A172 (cell line): ENCODE data around the gene ZNF678.

- RAMPAGE, long total RNA: no peak
Observed at GRCh38 chr1:226993931-226994650, 54.0 kb downstream of the COQ8A start.

GRCh38 chr1:227019075-227019909, 79.2 kb downstream of the COQ8A start:
- RAMPAGE, long total RNA: no peak

DNA sequence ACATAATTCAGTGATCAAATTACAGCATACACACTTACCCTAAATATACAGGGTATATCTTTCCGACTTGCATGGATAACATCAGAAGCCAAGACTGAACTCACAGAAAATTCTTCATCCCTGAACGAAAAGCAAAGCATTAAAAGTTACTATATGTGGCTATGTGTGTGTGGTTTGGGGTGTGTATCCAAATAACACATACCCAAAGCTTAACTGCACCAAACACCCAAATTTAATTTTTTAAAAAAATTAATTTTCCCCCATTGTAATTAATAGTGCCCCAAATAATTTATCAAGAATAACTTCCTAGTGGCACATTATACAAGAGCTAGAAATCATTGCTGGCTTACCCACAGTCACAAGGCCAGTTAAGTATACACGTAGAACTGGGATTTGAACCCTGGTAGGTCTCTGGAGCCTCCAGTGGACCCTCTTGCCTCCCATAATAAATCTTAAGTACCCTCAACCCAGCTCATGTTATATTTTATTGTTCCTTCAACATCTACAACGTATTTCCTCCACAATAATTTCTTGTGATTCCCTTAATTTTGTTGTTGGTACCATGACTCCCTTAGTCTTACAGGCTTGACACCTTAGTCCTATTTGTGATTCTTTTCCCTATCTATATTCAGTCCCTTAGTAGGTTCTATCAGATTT, 93.3 kb downstream of the COQ8A start:
- RAMPAGE, long total RNA: no peak

DNA sequence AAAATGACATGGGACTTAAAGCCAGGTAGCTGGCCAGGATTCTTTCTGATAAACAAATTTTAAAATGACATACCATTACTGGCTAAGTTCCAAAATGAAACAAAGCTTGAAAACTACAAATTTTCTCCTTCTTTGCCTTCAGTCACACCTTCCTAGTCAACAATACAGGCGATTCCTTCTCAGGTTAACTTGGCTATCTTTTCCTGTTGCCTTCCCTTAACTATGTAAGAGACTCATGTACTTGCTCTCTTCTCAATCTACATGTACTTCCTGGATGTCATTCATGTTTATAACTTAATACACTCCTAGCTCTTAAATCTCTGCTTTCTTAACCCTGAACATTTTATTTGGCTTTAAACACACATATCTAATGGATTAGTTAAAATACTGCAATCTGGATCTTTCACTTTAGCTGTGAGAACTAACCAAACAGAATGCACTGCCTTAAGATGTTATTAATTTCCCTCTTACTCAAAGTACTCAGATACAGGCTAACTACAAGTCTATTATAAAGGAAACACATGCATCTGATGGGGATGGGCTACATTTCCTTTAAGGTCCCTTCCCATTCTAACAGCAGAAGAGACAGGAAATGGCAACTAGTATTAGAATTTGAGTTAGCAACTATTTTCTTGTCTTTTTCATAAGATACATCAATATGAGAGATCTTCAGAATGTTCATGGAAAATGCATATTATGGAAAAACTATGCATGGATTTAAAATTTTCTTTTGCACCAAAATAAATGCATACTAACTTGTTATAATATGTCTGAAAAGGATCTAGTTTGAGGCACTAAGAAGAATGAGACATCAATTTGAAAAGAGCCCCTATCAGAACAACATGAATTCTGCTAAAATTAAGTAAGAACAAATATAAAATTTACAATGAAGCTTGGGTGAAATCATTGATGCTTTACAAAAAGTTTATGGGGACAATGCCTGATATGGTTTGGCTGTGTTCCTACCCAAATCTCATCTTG, 97.3 kb downstream of the COQ8A start:
- RAMPAGE, long total RNA: no peak

GRCh38 chr1:227320504-227320928, 2.2 kb upstream of the CDC42BPA start:
- RAMPAGE, long total RNA: no peak

DNA sequence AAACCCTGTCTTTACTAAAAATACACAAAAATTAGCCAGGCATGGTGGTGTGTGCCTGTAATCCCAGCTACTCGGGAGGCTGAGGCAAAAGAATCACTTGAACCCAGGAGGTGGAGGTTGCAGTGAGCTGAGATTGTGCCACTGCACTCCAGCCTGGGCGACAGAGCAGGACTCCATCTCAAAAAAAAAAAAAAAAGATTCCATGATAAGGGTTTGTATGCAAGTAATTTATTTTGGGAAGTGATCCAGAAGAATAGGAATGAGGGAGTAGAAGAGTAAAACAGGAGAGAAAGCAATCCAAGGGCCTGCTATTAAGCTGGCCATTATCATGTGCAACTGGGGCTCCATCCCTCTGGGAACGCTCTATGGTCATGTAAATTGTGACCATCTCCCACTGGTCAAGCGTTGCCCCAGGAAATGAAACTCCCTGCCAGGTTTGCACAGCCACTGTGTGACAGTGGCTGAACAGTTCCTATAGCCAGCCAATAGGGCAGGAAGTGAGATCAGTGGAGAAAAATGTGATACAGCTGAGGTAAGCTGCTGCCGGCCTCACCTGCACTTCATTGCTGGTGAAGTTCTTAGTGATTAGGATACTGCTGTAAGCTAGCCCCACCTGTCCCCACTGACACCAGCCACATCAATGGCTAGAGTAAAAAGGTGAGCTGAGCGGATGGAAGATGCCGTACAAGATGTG, 38.1 kb upstream of the CDC42BPA start:
- RAMPAGE, long total RNA: no peak

GRCh38 chr1:227447376-227448194, 115.8 kb upstream of the ZNF678 start:
- RAMPAGE, long total RNA: no peak

- RAMPAGE, long total RNA: start-site peak on the plus strand at chr1:227563521-227563565, 86 and 102 reads in 2 replicates
Observed at GRCh38 chr1:227563281-227564544, at the start of gene ZNF678. ZNF678 (plus strand) TSS chr1:227563556.

GRCh38 chr1:227759259-227760108, 24.2 kb downstream of the SNAP47 start:
- RAMPAGE, long total RNA: no peak

- RAMPAGE, long total RNA: no peak
Observed at GRCh38 chr1:227765865-227766877, 30.9 kb downstream of the SNAP47 start.

DNA sequence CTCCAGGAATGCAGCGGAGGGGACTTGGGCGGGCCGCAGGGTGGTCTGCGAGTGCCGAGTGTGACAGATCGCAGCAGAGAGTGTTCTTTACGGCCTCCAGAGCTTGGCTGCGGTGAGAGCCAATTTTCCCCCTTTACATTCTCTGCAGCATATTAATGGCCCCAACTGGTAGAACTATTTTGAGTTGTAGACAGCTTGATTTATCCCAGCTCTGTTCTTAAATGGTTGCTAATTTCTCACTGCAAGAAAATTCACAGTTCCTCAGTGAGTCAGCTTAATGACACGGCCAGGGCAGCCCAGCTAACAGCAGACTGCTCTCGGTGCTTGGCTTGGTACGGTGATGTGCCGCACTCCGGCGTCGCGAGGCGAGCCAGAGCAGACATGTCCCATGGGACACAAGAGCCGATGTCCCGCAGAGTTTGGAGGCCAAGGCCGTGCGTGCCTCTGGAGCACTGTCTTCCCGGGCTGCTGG, 39.9 kb downstream of the SNAP47 start:
- RAMPAGE, long total RNA: no peak

- RAMPAGE, long total RNA: no peak
Observed at GRCh38 chr1:227886790-227887618, 60.7 kb downstream of the WNT9A start.

GRCh38 chr1:228001762-228002115, 5.1 kb upstream of the WNT3A start:
- RAMPAGE, long total RNA: no peak

GRCh38 chr1:228081262-228082304, 925 bp upstream of the ARF1 start:
- RAMPAGE, long total RNA: no peak

DNA sequence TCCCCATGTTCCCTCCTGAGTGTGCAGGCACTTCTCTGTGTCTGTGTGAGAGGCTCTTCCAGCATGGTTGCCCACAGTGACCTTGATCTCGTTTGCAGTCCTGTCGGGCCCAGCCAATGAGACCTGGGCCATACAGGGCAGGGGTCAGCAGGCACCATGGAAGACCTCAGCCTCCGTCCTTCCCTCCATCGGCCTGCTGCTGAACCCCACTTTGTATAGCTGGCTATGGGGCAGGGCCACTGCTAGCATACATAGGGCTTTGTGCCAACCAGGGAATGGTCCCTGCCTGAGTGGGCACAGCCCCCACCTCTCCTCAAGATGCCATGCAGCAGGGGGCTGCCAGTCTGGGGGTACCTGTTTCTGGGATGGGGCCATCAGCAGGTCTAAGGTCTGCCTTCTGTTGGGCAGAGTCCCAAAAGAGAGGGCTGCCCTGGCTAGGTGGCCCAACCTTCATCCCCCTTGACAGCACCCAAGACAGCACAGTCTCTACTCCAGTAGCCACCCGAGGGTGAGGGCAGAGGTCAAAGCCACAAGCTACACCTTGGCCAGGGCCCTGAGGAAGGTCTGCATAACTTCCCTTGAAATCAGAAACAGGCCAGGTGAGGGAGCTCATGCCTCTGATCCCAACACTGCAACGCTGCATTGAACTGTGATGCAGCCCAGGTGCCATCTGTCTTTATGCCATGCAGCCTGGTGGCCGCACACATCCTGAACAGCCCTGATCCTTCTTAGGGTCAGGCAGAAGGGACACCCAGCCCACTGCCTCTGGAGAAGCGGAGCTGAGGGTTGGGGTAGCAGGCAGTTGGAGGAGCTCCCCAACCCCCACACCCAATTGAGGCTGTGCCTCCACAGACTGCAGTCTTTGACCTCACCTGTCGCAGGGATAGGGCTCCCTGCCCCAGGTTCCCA, 3.5 kb downstream of the C1orf35 start:
- RAMPAGE, long total RNA: no peak

GRCh38 chr1:228100947-228101346, 2.2 kb downstream of the C1orf35 start:
- RAMPAGE, long total RNA: no peak

GRCh38 chr1:228151587-228152121, 1.9 kb downstream of the GJC2 start:
- RAMPAGE, long total RNA: no peak

DNA sequence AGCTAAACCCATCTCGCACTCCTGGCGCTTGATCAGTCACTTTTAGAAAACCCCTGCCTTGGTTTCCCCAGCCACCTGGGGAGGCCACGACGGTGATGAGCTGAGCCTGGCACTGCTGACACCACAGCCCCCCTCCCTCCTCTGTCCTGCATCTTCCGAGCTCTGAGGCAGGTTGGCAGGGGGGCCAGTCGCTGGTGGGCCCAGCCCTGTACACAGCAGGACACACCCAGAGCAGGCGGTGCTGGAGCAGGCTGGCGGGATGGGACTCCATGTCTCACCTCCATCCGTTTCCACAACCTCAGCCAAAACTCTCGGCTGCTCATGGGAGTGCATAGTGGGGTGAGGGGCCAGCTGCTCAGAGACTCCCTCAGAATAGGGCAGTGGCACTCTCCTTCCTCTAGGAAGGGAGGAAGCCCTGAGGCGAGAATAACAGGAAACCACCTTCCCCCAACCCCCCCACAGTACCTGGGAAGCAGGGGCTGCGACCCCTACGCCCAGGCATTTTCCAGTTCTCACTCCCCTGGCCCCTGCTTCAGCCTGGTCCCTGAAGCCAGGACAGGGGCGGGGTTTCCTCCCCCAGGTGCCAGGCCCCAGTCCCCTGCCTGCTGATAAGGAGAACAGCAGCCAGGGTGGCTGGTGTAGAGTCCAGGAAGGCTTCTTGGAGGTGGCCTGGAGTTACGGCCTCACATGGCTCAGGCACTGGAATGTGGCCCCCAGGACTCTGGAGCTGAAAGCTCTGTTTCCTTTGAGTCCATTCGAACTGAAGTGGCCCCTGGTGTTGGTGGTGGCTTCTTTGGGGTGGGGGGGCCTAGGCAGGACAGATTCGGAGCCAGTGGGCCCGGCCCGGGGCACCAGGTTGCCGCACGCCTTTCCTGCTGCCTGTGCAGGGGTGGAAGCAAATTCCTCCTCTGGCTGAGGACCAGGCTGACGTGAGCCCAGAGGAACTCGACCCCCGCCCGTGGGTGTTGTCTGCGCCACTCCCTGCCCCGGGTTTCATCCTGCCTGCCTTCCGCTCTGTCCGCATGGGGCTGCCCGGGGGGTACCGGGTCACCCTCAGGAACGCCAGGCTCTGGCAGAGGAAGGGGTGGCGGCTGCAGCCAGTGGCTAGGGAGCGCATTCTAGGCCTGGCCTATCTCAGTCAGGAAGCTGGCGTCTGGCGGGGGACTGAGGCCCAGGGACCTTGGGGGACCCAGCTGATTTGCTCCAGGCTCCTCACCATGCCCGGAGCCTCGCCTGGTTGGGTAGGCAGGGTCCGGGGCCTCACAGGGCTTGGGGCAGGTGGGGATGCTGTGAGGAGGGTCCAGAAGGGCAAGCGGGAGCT, 2.9 kb upstream of the IBA57 start:
- RAMPAGE, long total RNA: no peak

- RAMPAGE, long total RNA: no peak
Observed at GRCh38 chr1:228192153-228192657, 15.6 kb upstream of the OBSCN start.

DNA sequence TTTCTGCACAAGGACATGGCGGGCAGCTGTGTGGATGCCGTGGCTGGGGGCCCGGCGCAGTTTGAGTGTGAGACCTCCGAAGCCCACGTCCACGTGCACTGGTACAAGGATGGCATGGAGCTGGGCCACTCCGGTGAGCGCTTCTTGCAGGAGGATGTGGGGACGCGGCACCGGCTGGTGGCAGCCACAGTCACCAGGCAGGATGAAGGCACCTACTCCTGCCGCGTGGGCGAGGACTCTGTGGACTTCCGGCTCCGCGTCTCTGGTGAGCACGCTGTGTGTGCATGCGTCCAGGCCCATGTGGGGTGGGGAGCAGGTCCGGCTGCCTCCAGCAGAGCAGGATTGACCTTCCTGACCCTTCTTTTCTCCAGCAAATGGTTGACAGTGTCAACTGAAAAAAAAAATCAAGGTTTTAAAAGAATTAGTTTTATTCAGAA, 9.2 kb downstream of the OBSCN start:
- RAMPAGE, long total RNA: no peak